Monocyte (primary cell): ENCODE measurements around the genes GRM8, LRRC4 and GARIN1A.

- PRO-cap, 2 experiments = no peak in any of the 2 experiments
Measured at GRCh38 chr7:127227730-127228202, 25.0 kb downstream of the GRM8 start.

- PRO-cap, 2 experiments = no peak in any of the 2 experiments
Measured at GRCh38 chr7:127252671-127253440, at the start of gene GRM8. TSS of gene GRM8 (minus strand) at chr7:127252941.

DNA sequence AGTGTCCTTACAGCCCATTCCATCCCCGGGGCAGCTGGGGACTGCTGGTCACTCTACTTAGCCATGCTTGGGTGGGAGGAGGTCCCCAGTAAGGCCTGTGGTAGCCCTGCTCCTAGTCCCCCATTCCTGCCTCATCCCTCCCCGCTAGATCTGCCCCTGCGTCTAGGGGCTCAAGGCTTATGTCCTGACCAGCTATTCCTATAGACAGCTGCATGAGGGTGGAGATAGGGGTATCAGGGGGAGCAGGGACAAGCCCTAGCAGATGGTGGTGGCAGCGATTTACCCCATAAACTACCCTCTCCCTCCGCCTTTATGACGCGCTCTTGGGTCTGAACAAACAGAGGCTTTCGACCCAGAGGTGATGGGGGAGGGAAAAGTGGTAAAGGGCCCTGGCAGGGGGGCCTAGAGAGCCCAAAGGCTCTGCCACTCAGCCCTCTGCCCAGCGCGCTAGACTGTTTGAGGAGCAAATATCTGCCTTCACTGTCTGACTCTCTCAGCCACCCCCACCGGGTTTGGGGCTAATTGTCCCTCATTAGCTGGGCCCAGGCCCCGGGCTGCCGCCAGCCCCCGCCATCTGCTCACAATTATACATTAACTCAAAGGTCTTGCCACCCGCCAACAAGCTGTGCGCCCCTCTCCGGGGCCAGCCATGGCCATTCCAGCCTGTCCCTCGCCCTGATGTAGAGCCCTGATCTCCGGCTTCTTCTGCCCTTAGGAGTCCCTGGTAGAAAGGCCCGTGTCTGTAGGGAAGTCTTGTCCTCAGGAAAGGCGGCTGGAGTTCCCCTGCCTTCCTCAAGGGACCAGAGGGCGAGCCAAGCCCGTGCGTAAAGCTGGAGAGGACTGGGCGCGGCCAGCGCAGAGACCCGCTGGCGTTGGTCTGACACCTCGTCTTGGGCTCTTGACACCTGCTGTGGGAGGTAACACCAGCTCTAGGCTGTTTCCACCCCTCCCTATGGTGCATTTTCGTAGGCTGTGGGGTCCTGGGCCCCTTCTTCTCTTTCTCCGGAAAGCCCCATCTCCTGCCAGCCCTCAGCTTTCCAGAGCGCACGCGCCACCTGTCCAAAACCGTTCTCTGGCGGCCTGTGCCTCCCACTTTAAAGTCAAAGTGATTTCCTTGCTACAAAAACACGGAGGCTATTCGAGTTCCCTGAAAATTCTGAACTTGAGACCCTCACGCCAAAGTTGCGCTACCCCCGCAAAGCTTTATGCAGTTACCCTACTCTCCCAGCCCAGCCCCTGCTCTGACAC lies 1.9 kb upstream of the PAX4 start:
- PRO-cap, 2 experiments = no peak in any of the 2 experiments

DNA sequence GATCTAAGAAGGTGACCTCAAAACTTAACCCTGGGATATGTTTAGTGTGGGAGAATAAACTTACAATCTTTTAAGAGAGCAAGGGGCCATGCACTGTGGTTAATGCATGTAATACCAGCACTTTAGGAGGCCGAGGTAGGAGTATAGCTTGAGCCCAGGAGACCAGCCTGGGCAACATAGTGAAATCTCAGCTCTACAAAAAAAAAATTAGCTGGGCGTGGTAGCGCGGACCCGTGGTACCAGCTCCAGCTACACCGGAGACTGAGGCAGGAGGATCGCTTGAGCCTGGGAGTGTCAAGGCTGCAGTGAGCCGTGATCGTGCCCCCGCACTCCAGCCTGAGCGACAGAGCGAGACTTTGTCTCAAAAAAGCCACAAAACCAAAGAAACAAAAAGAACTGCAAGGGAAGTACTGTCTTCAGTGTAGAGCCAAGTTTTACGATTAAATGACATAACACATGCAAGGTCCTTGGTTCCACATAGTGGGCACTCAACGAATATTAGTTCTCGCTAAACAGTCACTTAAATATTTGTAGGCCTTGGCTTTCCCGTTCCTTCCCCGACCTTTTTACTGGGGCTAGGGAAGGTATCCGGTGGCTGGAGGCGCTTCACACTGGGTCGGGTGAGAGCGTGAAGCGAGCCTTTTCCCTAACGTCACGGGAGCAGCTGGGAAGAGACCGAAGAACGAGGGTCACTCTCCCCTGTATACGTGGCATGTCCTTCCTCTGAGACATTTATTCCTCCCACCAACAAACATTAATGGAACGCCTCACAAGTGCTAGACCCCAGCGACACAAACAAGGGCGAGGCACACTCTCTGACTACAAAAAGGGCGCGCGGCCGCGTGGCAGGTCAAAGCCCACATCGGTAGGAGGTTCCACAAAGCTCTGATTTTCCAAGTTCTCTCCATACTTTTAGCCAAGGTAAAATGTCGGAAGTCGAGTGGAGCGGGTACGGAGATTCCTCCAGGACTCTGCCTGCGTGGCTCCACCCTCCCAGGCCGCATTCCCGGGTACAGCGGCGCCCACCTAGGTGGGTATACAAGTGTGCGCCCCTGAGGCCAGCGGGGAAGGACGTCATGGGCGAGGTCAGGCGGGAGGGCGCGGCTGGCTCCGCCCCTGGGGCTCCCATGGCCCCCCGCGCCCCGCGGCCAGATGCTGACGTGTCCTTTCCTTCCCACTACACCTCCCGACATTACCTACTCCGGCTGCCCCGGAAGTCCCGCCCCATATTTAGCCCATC lies 811 bp upstream of the SND1 start:
- PRO-cap, 2 experiments = peak in 2 of 2 experiments; most common minus-strand start position 1,070 of the sequence (in 2)

- PRO-cap, 2 experiments = no peak in any of the 2 experiments
Measured at GRCh38 chr7:127666790-127667575, 15.0 kb downstream of the SND1 start.

GRCh38 chr7:127899081-127899805 lies 132.0 kb downstream of the LRRC4 start:
- PRO-cap, 2 experiments = no peak in any of the 2 experiments

- PRO-cap, 2 experiments = no peak in any of the 2 experiments
Measured at GRCh38 chr7:127930370-127930864, 100.8 kb downstream of the LRRC4 start.

- PRO-cap, 2 experiments = peak in 2 of 2 experiments; most common plus-strand start chr7:128031578 (in 1); most common minus-strand start chr7:128031404 (in 1)
Measured at GRCh38 chr7:128030690-128031787, at the start of gene LRRC4. TSS of gene LRRC4 (minus strand) at chr7:128031437.

GRCh38 chr7:128031788-128031992 lies 453 bp upstream of the LRRC4 start:
- PRO-cap, 2 experiments = no peak in any of the 2 experiments

- PRO-cap, 2 experiments = no peak in any of the 2 experiments
Measured at GRCh38 chr7:128201220-128201692, 39.8 kb upstream of the LEP start.

- PRO-cap, 2 experiments = no peak in any of the 2 experiments
Measured at GRCh38 chr7:128335355-128336164, 8.1 kb downstream of the RBM28 start.

GRCh38 chr7:128450187-128450971 lies 5.3 kb upstream of the HILPDA start:
- PRO-cap, 2 experiments = no peak in any of the 2 experiments

DNA sequence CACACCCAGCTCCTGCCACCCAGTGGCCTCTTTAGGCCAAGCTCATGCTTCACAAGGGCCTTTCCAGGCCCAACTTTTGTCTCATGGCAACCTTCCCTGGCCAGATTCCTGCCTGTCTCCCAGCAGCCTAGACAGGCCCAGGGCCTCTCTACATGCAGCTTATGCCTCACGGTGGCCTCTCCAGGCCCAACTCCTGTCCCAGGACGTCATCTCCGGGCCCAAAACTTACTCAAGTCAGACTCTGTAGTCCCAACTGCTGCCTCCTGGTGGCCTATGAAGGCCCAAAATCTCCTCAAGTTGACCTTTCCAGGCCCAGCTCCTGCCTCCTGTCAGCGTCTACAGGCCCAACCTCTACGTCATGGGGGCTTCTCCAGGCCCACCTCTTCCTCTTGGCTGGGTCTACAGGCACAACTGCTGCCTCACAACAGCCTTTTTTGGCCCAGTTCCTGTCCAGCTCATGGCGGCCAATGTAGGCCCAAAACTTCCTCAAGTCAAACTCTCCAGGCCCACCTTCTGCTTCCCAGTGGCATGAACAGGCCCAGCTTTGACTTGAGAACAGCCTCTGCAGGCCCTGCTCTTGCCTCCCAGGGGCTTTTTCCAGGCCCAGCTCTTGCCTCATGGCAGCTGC lies 20.4 kb upstream of the GARIN1A start:
- PRO-cap, 2 experiments = no peak in any of the 2 experiments

GRCh38 chr7:128659402-128660549 lies 12.3 kb upstream of the GARIN1A start:
- PRO-cap, 2 experiments = no peak in any of the 2 experiments

- PRO-cap, 2 experiments = no peak in any of the 2 experiments
Measured at GRCh38 chr7:128671982-128672420, at the start of gene GARIN1A. TSS of gene GARIN1A (plus strand) at chr7:128672292.

DNA sequence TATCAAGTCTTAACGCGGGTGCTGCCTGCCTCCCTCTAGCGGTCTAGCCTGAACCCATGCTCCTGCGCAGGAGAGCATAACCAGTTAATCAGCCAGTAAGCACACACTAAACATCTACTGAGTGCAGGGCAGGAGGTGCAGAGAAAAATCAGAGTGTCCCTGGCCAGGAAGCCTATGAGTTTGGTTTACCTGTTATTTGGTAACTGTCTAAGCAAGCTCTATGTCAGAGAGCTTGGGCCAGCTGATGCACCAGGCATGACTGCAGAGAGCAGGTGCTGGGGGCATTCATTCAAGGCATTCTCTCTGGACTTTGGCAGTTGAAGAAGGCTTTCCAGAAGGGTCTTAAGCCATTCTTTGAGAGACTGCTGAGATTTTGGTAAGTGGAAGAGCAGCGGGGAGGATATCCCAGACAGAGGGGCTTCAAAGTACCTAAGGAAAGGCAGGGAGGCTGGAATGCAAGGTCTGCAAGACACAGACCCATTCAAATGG lies 1.0 kb downstream of the GARIN1A start:
- PRO-cap, 2 experiments = no peak in any of the 2 experiments

DNA sequence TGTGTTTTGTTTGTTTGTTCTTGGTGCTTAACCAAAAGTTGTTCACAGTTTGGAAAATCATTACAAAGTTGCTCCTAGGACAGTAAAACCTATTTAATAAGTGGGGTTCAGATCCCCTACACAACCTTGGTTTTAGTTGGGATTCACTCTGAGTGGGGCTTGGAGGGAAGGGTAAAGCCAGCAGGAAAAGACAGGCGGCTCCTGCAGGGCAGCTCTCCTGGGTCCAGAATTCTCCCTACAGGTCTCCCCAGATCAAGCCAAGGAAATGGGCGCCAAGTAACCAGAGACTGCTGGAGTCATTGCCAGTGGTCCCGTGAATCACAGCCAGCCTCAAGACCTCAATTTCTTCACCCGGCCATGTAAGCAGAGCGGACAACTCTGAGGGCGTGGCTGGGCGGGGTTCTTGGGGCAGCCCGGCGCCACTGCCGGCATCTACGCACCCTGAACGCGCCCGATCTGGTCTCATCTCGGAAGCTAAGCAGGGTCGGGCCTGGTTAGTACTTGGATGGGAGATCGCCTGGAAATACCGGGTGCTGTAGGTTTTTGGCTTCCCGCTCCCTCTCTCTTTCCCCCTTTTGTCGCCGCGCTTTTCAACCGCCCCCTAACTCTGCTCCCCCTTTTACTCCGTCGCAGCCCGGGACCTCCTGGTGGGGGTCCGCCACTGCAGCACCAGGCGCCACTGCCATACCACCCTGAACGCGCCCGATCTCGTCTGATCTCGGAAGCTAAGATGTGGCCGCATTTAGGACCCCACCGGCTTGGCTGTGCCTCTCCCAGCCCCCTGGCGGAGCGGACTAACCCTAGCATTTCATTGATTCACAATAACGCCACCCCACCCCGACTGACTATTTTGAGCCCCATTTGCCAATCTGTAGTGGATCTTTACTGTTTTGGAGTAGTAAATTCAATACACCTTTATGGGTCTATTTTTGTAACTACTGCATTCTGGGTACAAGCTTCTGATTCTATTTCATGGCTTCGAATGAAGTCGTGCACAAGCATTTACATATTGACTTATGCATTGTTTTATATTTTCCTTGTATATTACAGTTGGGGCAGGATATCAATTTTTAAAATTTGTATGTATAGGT lies 17.8 kb upstream of the GARIN1B start:
- PRO-cap, 2 experiments = peak in 1 of 2 experiments; most common plus-strand start position 442 of the sequence (in 1)

DNA sequence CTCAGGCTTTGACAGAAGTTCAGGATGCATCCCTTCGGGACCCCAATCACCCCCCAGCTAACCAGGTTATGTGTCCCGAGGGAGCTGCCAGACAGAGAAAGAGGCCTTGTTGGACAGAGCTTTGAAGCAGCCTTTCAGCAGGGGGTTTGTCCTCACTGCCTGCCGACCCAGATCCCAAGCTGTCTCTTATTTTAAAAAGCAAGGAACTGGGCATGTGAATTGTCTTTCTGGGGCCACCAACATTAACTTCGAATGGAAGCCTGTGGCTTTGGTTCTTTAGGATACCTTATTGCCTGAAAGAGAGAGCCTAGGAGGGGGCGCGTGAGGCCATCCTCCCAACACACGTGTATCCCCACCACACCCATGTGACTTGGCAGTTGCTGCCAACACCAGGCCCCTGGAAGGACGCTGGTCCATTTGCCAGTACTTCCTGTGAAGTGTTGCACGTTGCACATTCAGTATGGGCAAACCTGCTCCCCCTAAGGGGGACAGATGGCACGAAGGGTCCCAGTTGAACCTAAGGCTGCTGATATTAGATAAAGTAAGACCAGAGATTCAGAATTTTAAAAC lies 905 bp downstream of the CCDC136 start:
- PRO-cap, 2 experiments = no peak in any of the 2 experiments

DNA sequence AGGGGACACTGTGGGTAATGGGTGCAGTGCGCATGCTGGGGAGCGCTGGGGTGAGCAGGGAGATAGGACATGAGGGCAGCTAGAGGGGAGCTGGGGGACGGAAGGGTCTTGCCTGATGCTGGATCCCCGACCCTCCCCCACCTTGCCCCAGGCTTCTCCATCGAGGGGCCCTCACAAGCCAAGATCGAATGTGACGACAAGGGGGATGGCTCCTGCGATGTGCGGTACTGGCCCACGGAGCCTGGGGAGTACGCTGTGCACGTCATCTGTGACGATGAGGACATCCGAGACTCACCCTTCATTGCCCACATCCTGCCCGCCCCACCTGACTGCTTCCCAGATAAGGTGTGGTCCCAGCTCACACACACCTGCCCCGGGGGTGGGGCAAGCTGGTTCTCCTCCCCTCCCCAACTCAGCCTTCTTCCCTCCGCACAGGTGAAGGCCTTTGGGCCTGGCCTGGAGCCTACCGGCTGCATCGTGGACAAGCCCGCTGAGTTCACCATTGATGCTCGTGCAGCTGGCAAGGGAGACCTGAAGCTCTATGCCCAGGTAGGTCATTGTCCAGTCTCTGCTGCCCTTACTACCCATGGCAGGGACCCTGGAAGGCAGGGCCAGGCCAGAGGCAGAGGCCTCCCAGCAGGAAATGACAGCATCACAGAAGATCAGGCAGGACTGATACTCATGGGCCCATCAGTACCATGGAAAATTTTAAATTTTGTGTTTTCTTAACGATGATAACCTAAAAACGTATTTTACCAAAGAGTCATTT lies 11.0 kb downstream of the FLNC start:
- PRO-cap, 2 experiments = no peak in any of the 2 experiments

GRCh38 chr7:128844684-128845288 lies 14.6 kb downstream of the FLNC start:
- PRO-cap, 2 experiments = no peak in any of the 2 experiments